Colonic mucosa (tissue), 1 donor: ENCODE data around the gene PCDH10.

DNA sequence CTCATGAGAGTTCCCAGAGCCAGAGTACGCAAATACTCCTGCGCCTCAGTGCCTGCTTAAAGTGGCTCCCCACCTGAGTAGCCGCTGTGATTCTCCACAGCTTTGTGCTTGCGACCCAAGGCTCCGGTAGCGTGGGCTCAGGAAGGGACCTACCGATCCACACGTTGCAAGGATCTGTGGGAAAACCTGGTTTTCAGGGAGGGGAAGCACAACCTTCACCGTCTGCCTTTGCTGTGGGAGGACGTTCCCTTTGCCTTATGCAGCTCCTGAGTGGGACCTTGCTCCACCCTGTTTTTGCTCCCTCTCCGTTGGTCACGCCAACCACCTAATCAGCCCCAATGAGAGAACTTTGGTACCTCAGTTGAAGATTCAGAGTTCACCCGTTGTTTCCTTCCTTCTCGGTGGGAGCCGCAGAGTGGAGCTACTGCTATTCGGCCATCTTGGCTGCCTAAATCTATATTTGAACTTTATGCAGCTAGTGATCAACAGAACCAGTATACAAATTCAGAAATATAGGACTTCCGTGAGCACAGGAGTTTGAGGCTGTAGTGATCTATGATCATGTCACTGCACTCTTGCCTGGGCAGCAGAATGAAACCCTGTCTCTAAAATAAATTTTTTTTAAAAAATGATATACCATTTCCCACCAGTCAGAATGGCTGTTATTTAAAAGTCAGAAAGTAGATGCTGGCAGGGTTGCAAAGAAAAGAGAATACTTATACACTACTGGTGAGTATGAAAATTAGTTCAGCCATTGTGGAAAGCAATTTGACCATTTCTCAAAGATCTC is 803.7 kb upstream of the PCDH10 start:
- PRO-cap: no peak

- PRO-cap: bidirectional peak, plus-strand start at chr4:133149294, minus-strand start at chr4:133149113
Measured at GRCh38 chr4:133148834-133149692, at the start of gene PCDH10. TSS of gene PCDH10 (plus strand) at chr4:133149294.

- PRO-cap: no peak
Measured at GRCh38 chr4:133150182-133151270, 1.4 kb downstream of the PCDH10 start.

GRCh38 chr4:137496636-137497140 is 35.6 kb downstream of the PCDH18 start:
- PRO-cap: no peak

GRCh38 chr4:137662975-137663804 is 130.9 kb upstream of the PCDH18 start:
- PRO-cap: no peak

GRCh38 chr4:138222132-138222320 is 20.1 kb downstream of the SLC7A11 start:
- PRO-cap: bidirectional peak, plus-strand start at chr4:138222498, minus-strand start at chr4:138222229

GRCh38 chr4:138940180-138940427 is 75.5 kb upstream of the NOCT start:
- PRO-cap: no peak

- PRO-cap: no peak
Measured at GRCh38 chr4:138977519-138977921, 38.1 kb upstream of the NOCT start.

GRCh38 chr4:139083318-139084108 is 67.9 kb downstream of the NOCT start:
- PRO-cap: bidirectional peak, plus-strand start at chr4:139083780, minus-strand start at chr4:139083751

DNA sequence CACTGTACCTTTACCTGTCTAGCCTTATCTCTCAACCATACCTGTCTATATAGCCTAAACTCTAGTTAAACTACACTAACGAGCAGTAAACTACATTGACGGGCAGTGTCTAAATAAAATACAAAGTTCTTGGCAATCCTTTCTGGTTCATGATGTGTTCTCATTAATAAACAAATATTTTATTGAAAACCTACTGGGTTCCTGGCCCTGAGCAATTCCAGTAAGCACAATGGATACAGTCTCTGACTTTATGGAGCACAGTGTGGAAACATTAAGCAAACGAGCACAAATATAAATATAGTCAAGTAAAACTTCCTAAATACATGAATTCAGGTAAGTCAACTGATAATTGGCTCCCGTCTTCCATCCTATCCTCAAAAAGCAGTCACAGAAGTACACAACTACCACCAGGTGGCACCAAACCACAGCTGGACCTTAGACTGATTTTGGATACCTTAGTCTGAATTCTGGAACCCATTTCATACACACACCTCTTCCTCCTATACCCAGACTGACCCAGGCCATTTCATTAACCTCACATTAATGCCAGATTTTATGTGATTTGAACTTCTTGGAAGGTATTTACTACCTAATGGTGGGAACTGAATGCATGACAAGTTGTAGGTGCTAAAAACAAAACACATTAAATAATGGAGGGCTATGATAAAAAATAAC is 77.7 kb downstream of the ELF2 start:
- PRO-cap: no peak

- PRO-cap: no peak
Measured at GRCh38 chr4:139188867-139189576, 12.0 kb upstream of the ELF2 start.

GRCh38 chr4:139454254-139454625 is 319 bp downstream of the RAB33B start:
- PRO-cap: no peak

- PRO-cap: no peak
Measured at GRCh38 chr4:139532872-139533426, 23.1 kb downstream of the SETD7 start.

- PRO-cap: no peak
Measured at GRCh38 chr4:139746367-139746917, 80.8 kb downstream of the MGST2 start.

GRCh38 chr4:139757915-139758390 is 92.3 kb downstream of the MGST2 start:
- PRO-cap: no peak

- PRO-cap: no peak
Measured at GRCh38 chr4:139858460-139859255, 193.0 kb downstream of the MGST2 start.

- PRO-cap: no peak
Measured at GRCh38 chr4:139865486-139866165, 200.0 kb downstream of the MGST2 start.

GRCh38 chr4:140021475-140022285 is 132.3 kb downstream of the MAML3 start:
- PRO-cap: no peak

GRCh38 chr4:140030086-140030574 is 123.9 kb downstream of the MAML3 start:
- PRO-cap: no peak

- PRO-cap: bidirectional peak, plus-strand start at chr4:140049502, minus-strand start at chr4:140049417
Measured at GRCh38 chr4:140048891-140049892, 104.8 kb downstream of the MAML3 start.